Aortic smooth muscle cell (primary cell): Measurements from ENCODE around the gene CCDC70.

GRCh38 chr13:49214773-49215439, 5.2 kb upstream of the MLNR start:
- RRBS = no CpG with 5 or more reads among the region's 7 CpGs

DNA sequence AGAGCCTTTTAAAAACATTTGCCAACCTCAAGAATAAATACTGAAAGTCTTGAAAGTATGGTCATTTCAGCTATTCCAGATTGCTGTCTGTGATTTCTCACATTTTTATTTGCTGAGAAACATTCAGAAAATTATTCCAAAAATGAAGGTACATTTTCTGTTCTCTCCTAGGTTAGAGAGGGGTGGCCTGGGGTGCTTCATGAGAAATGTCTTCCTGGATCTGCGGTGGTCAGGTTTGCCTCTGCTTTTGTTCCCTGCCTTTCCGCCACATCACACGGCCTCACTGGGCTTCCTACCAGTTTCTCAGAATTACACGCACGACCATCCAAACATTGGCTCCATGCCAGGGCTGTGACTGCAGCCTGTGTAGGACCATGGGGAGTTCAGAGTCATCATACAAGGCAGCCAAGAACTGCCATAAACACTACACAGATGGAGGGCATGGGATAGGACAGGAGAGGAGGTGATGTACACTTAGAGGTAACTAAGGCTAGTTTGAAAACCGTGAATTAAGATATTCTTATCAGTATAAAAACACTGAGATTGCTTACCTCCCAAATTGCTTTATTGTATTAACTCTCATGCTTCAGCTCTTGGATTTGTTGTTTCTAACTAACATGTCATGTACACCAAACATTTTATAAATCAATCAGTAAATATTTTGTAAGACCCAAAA, 45.0 kb downstream of the CDADC1 start:
- RRBS = no CpG with 5 or more reads among the region's 6 CpGs

DNA sequence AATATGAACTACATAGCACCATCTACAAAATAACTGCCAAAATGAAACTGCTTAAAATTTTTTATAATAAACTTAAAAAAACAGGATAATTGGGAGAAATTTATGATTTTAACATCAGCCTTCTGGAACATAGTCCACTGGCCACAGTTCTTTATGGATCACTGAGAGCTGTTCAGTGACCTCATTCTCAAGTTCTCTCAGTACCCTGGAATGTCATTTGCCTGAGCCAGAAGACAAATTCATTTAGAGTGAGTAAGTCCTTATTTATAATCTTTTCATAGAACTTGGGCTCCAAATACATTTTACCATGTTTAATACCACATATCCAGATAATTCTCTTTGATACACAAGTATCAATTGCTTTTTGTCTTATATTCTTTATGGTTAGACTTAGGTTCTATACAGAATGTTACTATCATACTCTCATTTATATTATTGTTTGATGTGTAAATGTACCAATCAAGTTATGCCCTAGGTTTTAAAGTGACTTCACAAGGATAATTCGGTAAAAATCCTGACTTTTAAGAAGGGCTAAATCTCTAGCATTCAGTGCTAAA, 87.6 kb downstream of the CAB39L start:
- RRBS = no CpG with 5 or more reads among the region's 1 CpG

- RRBS = 2% methylated on average over 14 of the region's 50 CpGs
Observed at GRCh38 chr13:50124953-50125442, 109.8 kb downstream of the KCNRG start.

GRCh38 chr13:50518758-50519346, 324.6 kb downstream of the DLEU7 start:
- RRBS = no CpG with 5 or more reads among the region's 10 CpGs

DNA sequence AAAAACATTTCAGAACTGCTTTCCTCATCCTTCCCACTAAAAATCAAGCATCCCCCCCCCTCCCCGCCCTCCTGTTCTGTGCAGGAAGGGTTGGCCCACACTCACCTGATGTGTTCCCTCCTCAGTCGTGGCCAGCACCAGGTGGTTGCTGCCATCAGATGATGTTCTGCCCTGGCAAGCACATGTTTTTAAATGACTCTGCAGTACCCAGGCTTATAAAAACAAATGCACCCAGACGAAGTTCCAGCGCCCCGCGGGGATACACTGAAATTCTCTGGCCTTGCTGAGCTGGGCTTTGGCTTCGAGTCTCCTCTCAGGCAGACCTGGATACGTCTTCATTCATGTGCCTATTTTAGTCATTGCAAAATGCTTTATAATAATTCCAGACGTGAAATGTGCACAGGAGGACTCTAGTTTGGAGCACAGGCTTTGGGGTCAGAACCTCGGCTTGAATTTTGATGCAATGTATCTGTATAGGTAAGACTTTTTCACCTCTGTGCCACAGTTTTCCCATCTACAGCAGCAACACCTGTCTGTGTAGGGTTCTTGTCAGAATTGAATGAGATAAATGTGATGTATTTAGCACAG, 316.2 kb downstream of the DLEU7 start:
- RRBS = no CpG with 5 or more reads among the region's 10 CpGs

- RRBS = no CpG with 5 or more reads among the region's 11 CpGs
Observed at GRCh38 chr13:50528989-50529830, 314.3 kb downstream of the DLEU7 start.

- RRBS = 92% methylated on average over 1 of the region's 19 CpGs
Observed at GRCh38 chr13:51174576-51175495, 47.4 kb upstream of the FAM124A start.

DNA sequence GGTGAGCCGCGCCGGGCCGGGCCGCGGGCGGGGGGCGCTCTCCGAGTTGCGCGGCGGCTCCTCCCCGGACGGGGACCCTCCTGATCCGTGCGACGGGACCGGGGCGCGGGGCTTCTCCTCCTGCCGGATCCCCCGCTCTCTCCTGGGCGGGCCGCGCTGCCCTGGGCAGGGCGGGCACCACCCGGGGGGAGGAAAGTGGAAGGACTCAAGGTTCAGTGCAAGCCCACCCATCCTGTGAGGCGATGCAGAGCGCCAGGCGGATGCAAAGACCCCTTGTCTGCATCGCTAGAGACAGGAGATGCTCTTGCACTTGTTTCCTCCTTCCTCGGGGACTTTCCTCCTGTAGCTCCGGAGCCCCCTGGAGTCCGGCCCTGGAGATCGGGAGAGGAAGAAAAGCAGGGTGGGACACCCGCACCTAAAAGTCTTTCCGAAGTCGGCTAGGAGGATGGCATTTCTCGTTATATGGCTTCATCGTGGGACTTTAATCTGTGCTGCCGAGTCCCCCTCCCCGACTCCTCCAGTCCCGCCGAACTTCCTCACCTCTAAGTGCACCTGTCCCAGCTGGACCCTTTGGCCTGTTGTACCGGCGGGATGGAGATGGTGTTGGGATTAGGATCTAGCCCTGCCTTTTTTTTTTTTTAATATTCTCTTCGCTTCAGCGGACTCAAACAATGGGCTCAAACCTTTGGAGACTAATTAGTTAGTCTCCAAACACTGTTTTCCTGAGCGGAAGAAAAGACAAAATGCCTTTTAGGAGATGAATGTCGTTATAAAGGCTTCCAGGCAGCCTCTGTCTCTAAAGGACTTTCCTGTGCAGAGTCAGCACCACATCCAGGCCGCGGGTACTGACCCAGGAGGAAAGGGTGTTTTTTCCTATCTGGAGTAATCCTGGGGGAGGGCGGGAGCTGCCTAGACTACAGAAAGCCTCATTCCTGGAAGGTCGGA, 643 bp downstream of the FAM124A start:
- RRBS = 2% methylated on average over 17 of the region's 54 CpGs

DNA sequence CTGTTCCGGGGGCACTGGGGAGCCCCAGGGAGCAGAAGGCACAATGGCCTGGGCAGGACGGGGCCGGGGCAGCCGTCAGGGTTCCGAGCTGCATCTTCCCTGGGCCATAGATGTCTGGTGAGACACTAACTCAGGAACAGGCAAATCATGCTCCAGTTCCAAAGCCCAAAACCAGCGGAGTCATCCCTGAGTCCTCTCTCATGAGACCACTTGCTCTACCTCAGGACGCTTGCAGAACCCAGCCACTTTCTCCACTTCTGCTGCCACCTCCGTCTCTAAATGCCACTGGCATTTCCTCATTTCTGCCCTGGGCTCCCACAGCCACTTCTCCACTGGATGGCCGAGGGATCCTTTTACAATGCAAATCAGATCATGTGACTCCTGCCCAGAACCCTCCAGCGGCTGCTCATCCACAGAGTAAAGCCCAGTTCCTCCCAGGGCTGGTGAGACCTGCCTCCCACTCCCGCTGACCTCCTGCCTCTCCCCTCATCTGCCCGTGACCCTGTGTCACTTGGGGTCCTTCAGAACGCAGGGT, 36.8 kb downstream of the FAM124A start:
- RRBS = 74% methylated on average over 3 of the region's 13 CpGs

GRCh38 chr13:51451415-51451865, 1.4 kb downstream of the INTS6 start:
- RRBS = 3% methylated on average over 5 of the region's 44 CpGs

DNA sequence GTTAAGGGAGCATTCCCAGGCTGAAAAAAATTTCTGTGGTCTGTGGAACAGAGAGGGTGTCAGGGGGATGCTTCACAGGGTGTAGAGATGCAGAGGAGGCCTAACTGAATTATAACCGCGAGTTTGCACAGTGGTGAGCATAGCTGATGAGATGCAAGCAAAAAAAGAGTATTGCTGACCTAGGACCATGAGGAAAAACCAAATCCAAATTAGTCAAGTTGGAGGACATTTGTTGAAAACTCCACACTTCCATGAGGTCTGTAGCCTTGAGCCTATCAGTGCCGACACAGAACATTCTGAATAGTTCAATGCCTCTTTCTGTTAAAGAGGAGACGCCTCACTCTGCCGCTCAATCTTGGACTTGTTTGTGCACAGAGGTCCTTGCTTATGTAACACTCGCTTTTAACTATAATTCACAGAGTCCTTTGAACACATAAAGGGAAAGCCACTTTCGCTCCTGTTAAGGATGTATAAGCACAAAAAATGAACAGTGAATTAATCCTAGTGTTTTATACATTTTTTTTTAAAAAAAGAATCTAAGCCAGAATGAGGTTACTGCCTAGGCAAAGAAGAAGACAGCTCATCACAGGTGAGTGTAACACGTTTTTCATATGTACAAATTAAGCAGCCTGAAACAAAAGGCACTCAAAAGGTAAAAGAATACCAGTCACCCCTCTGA, 25.8 kb upstream of the INTS6 start:
- RRBS = no CpG with 5 or more reads among the region's 8 CpGs

DNA sequence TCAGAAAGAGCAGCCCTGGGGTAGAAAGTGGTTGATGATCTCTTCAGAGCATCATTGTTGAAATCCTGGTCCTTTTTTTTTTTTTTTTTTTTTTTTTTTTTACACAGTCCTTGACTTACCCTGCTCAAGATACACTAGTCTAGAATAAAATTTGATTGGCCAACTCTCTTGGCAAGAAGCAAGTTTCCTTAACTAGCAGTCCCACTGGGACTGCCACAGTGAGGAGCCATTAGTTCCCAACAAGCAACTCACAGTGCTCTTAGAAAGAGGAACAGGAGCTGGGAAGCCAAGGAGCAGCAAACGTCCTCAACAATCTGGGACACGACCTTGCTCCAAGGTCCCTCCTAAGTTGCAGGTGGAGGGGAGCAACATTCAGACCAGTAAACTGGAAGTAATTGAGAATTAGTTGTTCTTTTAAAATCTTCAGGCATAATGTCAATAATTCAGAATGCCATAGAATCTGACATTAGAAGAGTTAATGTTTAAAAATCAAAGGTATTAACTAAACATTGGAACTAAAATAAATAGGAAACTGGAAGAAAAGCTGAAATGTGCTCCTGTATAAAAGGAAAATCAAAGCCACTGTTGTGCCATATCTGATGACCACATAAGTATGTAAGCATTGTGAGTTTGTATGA, 48.0 kb upstream of the INTS6 start:
- RRBS = no CpG with 5 or more reads among the region's 2 CpGs

DNA sequence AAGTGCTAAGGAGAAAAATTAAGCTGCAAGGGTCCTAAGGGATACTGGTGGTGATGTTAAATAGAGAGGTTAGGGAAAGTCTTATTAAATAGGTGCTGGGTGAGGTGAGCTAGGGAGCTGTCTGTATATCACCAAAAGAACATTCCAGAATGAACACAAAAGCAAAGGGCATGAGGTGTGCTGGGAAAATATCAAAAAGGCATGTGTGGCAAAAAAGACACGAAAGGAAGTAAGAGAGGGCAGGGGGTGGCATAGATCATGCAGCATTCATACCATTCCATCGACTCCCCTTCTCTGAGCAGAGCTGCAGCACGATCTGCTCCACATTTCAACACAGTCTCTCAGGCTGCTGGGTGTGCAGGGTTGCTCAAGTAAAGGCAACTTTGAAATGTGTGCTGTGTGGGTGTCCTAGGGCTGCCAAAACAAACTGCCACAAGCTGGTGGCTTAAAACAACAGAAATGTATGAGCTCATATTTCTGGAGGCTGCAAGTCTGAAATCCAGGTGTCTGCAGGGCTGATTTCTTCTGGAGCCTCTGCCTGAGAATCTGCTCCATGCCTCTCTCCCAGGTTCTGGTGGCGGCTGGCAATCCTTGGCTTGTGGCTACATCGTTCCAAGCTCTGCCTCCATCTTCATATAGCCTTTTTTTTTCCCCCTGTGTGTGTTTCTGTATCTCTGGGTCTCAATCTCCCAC, 63.8 kb upstream of the WDFY2 start:
- RRBS = no CpG with 5 or more reads among the region's 5 CpGs

DNA sequence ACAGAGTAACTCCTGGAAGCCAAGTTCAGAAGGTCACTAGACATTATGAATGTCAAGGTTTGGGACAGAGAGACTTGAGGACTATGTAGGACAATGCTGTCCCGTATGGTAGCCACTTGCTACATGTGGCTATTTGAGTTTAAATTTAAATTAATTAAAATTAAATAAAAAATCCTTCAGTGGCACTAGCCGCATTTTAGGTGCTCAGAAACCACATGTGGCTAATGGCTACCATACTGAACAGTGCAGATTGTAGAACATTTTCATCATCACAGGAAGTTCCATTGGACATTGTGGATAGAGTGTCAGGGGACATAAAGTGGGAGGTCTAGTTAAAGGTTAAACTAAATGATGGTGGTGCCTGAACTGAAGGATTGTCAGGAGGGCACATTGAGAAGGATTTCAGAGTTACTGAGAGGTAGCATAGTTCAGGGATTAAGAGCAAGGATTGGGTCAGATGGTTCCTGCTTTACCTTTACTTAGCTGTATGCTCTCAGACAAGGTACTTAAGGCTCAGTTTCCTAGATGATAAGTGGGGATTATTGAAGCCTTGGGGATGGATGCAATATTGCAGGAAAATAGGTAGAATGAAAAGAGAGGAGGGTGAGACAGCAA, 20.3 kb downstream of the WDFY2 start:
- RRBS = no CpG with 5 or more reads among the region's 2 CpGs

DNA sequence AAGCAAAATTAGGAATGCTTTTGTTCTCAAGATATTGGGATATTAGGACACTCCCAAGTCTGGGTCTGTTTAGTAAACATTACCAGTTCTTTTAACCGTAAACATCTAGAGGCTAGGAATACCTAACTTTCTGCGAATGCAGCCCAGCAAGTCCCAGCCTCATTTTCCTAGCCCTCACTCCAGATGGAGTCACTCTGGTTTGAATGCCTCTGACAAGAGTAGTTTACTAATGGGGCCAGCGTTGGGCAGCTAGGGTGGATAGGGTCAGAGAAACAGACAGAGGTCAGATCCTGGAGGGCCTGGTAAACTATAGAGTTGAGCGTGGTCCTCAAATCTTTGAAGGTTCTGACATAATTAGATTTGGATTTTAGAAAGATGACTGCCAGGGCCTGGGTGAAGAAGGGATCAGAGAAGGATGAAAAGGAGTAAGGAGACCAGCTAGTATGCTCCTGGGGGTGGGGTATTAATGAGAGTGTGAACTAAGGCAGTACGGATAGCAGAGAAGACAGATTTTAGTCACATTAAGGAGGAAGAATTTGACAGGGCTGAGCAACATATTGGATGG, 53.7 kb downstream of the WDFY2 start:
- RRBS = no CpG with 5 or more reads among the region's 5 CpGs

DNA sequence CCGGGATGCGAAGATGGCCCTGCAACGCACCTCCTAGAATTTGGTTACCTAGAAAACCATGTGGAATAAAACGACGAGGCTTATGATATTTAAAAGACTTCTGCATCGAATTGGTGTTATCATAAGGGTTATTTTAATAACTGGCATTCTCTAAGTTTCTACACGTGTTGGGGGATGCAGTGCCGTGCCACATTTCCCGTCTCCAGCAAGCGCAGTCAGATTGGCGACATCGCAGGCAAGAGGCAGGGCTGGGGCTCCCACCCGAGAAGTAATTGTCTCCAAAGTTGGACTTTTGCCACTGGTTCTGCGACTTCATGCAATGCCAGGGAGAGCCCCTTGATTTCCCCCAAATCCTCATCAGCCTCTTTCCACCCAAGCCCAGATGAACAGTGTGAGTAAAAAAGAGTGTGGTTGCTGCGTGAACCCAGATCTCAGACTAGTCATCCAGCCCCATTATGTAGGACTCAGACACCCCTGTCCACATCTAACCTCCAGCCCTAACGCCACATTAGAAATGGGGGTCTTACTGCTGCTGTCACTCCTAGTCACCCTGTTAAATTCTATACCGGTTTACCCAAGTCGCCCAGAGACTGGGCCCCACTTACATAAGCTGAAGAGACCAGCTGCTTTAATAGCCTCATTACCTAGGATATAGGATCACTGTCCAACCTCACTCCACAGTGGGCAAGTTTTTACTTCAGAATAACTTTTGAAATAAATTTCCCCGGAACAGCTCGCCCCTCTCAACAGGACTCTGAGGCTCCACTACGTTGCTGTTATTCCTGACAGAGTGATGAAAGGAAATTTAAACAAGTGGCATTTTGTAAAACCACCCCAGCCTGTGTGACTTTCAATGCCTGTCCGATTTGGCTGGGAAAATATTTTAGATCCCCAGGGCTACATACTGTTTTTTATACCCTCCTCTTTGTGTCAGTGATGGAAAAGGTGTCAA, 724 bp upstream of the DHRS12 start:
- RRBS = 0% methylated on average over 1 of the region's 22 CpGs

DNA sequence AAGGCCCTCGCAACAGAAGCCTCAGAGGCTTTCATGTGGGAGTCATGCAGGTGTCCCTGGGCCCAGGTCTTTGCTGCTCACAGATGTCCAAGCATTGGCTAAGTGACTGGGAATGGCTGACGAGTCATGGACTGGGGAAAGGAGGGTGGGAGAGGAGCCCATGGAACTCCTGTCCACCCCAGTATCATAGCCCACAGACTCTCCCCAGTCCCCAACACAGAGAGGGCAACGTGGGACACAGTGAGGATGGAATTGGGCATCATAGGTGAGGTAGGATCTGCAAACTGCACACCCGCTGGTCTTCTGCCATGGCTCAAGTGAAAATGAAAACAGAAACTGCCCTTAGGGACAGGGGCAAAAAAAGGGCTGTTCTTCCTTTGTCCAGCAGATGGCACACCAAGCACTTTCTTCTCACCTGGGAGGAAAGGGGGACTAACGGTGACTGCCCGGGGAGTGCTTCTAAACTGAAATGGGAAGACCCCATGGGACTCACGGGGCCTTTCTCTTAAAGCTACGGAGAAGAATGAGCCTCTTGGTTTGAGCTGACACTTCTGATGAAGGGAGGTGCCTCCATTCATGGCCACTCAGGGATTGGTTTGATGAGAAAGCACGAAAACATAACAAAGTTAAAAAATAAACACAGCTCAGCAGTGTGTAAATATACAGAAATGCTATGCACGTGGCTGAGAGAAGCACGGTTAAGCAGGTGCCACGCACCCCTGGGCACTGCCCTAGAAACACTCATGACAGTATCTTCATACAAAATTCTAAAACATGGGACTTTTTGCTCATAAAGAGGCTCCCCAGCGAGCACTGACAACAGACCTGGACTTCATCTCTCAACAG, 11.2 kb upstream of the DHRS12 start:
- RRBS = no CpG with 5 or more reads among the region's 13 CpGs

DNA sequence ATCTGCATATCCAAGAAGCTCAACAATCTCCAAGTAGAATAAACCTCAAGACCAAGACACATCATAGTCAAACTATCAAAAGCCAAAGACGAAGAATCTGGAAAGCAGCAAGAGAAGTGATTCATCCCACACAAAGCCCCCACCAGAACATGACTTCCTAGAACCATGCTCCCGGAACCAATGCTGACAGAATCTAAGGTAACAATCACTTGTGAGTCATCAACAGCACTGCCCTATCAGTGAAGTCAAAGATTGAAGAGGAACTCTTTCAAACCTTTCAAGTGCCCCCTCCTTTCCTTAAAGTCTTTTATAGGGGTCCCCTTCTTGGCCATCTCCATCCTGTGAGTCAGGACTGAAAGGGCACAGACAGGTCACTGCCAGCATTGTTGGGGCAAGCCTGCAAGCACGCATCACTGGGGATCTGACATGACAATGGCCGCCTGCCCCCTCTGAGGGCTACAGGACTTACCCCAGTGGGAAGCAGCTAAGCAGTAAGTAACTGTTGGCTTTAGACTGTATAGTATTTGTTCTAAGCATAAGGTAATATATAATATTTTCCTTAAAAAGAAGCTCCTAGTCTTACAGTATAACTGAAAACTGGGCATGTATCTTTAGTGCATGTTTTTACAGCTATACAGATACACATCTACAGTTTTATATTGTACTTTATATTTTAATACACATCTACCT, at the start of gene CCDC70:
Gene CCDC70 (plus strand): TSS at position 231 of the 690 bp plus-strand sequence.
- RRBS = no CpG with 5 or more reads among the region's 4 CpGs

GRCh38 chr13:51959639-51960178, 51.5 kb downstream of the ATP7B start:
- RRBS = no CpG with 5 or more reads among the region's 4 CpGs